NCI-H460 (cell line): Measurements from ENCODE around the genes PRPH2 and DLK2.

RAMPAGE:
- cytosol, long total RNA, result no peak
- long total RNA, result no peak
- nucleus, long total RNA, result no peak
Observed at GRCh38 chr6:42722400-42722844, at the start of gene PRPH2. TSS of gene PRPH2 (minus strand) at chr6:42722597.

DNA sequence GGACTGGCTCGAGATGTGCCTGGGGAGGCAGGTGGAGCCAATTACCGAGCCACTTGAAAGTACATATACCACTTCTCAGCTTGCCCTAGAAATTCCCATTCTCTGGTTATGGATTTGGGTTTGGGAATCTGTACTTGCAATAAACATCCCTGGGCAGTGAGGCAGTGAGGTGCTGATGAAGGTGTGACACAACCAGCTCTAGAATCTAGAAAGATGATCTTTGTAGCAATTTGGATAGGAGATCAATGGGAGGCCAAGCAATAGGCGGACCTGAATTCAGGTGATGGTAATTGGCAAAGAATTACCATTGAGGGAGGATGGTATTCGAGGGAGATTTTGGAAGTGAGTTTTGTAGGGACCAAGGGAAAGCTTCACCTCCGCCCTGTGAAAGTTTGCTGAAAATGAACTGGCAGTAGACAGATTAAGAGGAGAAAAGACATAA is 9.3 kb upstream of the BICRAL start:
RAMPAGE:
- cytosol, long total RNA, result no peak
- long total RNA, result no peak
- nucleus, long total RNA, result no peak

DNA sequence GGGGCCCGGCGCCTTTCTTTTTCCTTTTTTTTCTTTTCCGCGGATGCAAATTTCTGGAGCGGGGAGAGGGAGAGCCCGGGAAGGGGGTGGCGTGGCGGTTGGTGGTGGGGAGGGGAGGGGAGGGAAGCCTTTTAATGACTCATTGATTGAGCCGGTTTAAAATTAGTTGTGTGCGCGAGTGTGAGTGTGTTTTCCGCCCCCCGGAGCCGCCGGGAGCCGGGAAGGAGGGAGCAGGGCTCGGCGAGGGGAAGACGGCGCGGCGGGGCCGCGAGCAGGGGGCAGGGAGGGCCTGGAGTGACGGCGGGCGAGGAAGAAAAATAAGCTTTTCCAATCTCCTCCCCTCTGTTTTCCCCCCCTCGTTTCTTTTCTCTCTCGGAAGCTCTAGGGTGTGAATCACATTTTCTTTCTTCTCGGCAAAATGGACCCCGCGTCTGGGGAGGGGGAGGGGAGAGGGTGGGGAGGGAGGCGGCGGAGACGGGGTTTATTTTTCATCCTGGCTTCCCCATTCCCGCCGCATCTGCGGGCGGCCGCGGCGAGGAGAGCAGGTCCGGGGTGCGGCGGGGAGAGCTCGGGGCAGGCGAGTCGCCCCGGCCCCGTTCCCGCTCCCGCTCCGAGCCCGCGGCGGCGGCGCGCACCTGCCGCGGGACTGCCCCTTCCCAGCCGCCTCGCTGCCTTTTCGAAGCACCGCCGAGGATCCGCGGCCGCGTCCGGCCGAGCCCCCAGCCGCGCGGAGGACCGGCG is 857 bp downstream of the BICRAL start:
RAMPAGE:
- cytosol, long total RNA, result no peak
- long total RNA, result no peak
- nucleus, long total RNA, result no peak

GRCh38 chr6:42789434-42790354 is 7.8 kb downstream of the BICRAL start:
RAMPAGE:
- cytosol, long total RNA, result no peak
- long total RNA, result no peak
- nucleus, long total RNA, result no peak

GRCh38 chr6:42795839-42796398 is 14.1 kb downstream of the BICRAL start:
RAMPAGE:
- cytosol, long total RNA, result no peak
- long total RNA, result no peak
- nucleus, long total RNA, result no peak

RAMPAGE:
- cytosol, long total RNA, result start-site peak on the plus strand at chr6:42879909-42879934, 1,541 and 2,471 reads in 2 replicates
- long total RNA, result start-site peak on the plus strand at chr6:42879912-42879932, 618 and 1,458 reads in 2 replicates
- nucleus, long total RNA, result start-site peak on the plus strand at chr6:42879924-42879934, 197 and 76 reads in 2 replicates
Observed at GRCh38 chr6:42879744-42880427, 470 bp downstream of the RPL7L1 start.

RAMPAGE:
- cytosol, long total RNA, result no peak
- long total RNA, result no peak
- nucleus, long total RNA, result no peak
Observed at GRCh38 chr6:42942344-42943240, 13.3 kb downstream of the CNPY3 start.

DNA sequence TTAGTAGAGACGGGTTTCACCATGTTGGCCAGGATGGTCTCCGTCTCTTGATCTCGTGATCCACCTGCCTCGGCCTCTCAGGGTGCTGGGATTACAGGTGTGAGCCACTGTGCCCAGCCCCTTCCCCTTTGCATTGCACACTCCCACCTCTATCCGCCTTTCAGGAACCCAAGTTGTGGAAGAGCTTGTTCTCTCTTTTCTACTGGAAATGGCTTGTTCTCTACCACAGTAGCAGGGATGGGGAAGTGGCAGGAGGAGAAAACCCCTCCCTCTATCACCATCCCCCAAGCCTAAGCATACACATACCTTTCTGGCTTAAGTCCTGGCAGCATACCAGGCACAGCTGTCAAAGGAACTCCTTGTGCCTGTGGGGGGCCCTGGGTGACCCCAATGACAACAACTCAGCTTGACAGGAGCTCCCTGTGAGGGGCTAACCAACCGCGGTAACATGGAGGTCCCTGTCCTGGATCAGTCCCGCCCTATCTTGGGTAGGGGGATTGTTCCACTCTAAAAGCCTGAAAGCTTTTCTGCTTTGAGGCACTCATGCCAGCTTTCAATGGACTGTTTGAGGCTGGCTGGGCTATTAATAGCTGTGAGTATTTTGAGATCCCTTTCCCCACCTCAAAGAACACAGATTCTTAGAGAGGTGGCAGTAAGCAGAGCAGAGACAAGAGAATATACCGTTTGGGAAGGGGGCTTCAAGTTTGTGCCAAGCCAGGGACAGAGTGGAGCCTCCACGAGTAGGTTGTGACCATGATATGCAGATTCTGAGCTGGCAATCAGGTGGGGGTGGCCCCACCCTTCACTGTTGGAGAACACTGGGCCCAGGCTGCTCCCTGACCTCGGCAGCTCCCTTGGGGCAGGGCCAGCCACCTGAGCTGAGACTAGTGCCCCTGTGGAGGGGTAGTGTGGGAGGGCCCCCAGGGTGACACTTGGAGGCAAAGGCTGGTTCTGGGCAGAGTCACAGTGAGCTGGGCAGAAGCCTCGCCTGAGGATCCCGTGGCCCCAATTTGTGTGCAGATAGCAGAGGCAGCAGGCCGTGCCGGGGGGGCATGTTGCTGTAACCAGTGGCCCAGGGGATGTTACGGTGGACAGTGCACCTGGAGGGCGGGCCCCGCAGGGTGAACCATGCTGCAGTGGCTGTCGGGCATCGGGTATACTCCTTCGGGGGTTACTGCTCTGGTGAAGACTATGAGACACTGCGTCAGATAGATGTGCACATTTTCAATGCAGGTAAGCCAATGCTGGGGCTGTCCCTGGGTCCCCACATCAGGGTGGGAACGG is 2.5 kb downstream of the KLHDC3 start:
RAMPAGE:
- cytosol, long total RNA, result no peak
- long total RNA, result no peak
- nucleus, long total RNA, result no peak

DNA sequence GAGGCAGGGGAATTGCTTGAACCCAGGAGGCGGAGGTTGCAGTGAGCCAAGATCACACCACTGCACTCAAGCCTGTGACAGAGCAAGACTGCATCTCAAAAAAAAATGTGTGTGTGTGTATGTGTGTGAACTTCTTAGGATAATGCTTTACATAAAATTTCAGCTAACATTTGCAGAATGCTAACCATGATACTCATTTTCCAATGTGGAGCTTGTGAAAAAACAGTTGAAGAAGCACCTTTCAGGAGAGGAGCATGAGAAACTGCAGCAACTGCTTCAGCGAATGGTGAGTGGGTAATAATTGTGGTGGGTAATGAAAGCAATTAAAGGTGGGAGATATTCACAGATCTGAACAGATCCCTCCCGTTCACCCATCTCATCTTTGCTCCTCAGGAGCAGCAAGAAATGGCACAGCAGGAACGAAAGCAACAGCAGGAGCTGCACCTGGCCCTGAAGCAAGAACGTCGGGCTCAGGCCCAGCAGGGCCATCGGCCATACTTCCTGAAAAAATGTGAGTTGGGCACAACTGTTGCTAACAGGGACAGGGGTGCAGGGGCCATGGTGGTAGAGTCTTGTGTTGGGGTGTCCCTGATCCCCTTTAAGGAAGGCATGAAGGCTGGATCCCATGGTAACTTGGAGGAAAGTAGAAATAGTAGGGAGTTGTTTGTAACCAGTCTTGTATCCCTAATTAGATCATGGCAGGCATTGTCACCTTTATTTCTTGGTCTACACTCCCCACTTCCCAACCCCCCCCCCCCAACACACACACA is 5.7 kb downstream of the RRP36 start:
RAMPAGE:
- cytosol, long total RNA, result no peak
- long total RNA, result no peak
- nucleus, long total RNA, result no peak

GRCh38 chr6:43072750-43073149 is 3.4 kb upstream of the PTK7 start:
RAMPAGE:
- cytosol, long total RNA, result no peak
- long total RNA, result no peak
- nucleus, long total RNA, result no peak

DNA sequence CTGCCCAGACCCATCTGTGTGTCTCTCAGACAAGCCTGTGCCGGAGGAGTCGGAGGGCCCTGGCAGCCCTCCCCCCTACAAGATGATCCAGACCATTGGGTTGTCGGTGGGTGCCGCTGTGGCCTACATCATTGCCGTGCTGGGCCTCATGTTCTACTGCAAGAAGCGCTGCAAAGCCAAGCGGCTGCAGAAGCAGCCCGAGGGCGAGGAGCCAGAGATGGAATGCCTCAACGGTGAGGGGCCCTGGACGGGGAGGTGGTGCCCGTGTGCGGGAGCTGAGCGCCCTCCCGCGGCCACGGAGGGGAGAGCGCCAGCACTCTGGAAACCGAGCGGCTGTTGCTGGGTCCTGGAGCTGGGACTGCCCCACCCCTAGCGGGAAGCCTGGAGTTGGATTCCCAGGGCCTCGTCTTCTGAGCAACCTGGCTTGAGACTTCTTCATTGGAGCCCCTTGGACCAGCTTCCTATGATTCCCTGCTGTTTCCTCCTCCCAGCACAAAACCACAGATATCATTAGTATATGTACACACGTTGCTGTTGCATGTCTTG is 27.6 kb upstream of the SRF start:
RAMPAGE:
- cytosol, long total RNA, result no peak
- long total RNA, result no peak
- nucleus, long total RNA, result no peak

DNA sequence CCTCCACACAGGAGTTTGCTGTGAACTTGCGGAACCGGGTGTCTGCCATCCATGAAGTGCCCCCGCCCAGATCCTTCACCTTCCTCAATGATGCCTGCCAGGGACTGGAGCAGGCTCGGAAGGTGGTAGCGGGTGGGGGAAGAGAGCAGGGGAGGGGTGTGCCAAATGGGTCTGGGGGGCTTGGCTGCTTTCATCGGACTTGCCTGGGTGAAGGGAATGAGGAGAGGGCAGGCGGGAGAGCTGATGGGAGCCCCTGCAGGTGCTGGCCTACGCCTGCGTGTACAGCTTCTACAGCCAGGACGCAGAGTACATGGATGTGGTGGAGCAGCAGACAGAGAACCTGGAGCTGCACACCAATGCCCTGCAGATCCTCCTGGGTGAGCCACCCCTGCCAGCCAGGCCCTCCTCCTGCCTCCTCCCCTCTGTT is 6.7 kb downstream of the DNPH1 start:
RAMPAGE:
- cytosol, long total RNA, result no peak
- long total RNA, result no peak
- nucleus, long total RNA, result no peak

RAMPAGE:
- cytosol, long total RNA, result no peak
- long total RNA, result no peak
- nucleus, long total RNA, result no peak
Observed at GRCh38 chr6:43290913-43291480, 7.1 kb upstream of the SLC22A7 start.

RAMPAGE:
- cytosol, long total RNA, result no peak
- long total RNA, result no peak
- nucleus, long total RNA, result no peak
Observed at GRCh38 chr6:43340174-43340679, 29.2 kb downstream of the ZNF318 start.

DNA sequence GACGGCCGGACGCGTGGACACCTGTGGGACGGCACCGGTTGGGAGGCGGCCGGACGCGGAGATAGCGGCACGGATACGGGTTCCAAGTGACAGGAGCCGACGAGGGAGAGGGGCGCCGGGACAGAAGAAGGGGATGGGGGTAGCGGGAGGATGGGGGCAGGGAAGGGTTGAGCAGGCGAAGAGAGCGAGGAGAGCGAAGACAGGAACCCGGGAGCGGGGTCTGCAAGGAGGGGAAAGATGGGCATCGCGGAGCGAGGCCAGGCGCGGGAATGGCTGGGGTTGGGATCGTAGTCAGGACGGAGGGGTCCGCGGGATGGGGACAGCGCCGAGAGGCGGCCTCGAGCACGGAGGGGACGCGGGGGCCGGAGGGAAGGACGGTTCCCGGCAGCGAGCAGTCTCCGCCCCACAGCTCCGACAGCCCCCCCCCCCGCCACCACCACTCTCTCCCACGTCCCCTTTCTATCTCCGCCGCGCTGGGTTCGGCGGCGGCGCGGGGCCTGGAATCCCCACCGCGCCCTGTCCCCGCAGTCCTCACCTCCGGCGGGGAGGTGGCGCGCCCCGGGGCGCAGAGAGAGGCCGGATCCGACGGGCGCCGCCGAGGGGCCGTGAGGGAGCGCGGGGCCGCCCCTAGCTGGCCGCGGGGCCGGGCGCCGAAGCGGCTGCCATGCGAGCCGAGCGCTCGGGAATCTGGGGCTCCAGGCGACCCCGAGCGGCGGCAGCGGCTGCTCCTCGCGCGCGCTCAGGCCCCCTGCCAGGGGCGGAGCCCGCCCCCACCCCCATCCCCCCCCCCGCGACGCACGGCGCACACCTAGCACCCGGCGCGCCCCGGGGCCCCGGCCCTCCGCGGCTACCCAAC is at the start of gene DLK2:
DLK2 (minus strand) TSS at position 689 of the 856 bp plus-strand sequence.
RAMPAGE:
- cytosol, long total RNA, result no peak
- long total RNA, result no peak
- nucleus, long total RNA, result no peak

DNA sequence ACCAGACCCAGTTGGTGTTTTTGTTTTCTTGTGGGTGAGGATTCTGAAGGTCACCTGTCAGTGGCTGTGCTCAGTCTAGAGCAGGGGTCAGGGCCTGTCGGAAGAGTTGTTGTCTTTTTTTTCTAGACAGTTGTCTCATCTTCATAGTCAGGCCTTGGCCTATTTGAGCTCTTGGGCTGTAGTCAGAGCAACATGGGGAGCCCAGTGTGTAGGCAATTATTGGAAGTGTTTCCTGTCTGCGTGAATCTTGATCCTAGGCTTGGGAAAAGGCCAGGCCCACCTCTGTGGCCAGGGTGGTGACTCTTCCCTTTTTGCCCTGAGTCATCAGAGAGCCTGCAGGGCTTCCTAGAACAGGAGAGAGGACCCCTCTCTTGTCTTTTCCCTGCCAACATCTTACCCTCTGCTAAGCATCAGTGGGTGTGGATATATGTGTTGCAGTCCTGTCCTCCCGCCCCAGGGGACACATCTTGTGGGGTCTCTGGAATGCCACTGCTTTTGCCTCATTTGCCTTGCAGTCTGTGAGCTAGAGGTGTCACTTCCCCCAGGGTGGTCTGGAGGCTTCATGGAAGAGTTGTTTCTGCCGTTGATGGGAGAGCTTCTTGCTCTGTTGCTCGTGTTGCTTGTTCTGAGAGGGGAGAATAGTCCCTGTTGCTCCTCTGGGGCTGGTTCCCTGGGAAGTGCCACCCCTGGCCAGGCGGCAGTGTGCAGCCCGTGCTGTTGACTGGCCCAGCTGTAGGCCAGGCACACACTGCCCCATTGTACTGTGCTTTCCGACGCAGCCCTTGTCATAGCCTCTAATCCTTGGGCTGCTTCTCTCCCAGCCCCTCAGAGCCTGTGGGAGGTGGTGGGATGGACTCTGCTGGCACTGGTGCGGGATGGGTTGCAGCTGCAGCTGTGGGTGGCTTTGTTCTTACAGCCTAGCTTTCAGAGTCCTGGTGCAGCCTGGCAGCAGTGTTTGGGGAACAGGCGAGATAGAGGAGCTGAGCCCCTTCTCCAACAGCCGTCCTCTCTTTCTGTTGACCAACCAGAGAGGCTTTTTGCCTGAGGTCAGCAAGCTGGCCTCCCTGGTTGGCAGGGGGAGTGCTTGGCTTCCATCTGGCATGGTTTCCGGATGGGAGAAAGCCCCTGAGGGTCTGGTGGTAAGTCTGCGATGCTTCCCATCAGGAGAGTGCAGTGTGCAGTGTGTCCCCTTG is 11.7 kb downstream of the TJAP1 start:
RAMPAGE:
- cytosol, long total RNA, result no peak
- long total RNA, result no peak
- nucleus, long total RNA, result no peak

RAMPAGE:
- cytosol, long total RNA, result no peak
- long total RNA, result no peak
- nucleus, long total RNA, result no peak
Observed at GRCh38 chr6:43511648-43512249, 1.6 kb upstream of the LRRC73 start.

DNA sequence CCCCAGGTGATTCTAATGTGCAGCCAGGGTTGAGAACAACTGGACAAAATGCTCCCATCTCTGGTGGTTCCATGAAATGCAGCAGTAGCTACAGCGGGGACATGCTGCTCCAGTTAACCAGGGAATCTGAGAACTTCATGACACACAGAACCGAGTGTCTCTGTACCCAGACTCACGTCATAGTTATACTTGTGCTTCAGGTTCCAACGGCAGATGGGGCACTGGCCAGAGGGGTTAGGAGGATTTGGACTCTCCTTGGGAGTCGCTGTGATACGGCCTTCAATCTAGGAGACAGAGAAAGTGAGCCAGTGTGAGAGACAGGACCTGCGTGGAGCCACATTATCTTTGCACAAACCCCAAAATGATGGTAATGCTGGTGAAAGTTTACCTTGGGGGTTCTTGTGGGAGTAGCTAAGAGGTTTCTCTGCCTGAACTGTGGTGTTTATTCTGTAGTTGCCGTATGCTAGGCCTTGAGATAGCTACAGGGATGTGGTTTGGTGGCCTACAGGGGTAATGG is 9.2 kb downstream of the MRPS18A start:
RAMPAGE:
- cytosol, long total RNA, result no peak
- long total RNA, result no peak
- nucleus, long total RNA, result no peak

GRCh38 chr6:43686605-43687419 is 779 bp downstream of the MRPS18A start:
RAMPAGE:
- cytosol, long total RNA, result no peak
- long total RNA, result no peak
- nucleus, long total RNA, result no peak

GRCh38 chr6:43766775-43767661 is 3.0 kb upstream of the VEGFA start:
RAMPAGE:
- cytosol, long total RNA, result no peak
- long total RNA, result no peak
- nucleus, long total RNA, result no peak